T-cell (primary cell): ENCODE results near the genes HECW1 and DBNL.

GRCh38 chr7:39948116-39948959 is 1.7 kb upstream of the CDK13 start:
- PRO-cap, 7 experiments: no peak in any of the 7 experiments

DNA sequence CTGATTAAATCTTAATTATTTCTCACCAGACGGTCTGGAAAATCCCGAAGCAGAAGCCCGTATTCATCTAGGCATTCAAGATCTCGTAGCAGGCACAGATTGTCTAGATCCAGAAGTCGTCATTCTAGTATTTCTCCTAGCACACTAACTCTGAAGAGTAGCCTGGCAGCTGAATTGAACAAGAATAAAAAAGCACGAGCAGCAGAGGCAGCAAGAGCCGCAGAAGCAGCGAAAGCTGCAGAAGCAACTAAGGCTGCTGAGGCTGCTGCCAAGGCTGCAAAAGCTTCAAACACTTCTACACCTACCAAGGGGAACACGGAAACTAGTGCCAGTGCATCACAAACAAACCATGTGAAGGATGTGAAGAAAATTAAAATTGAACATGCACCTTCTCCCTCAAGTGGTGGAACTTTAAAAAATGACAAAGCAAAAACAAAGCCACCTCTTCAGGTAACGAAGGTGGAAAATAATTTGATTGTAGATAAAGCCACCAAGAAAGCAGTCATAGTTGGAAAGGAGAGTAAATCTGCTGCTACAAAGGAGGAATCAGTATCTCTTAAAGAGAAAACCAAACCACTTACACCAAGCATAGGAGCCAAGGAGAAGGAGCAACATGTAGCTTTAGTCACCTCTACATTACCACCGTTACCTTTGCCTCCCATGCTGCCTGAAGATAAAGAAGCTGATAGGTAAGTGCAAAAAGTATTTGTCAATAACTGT is 37.7 kb downstream of the CDK13 start:
- PRO-cap, 7 experiments: no peak in any of the 7 experiments

DNA sequence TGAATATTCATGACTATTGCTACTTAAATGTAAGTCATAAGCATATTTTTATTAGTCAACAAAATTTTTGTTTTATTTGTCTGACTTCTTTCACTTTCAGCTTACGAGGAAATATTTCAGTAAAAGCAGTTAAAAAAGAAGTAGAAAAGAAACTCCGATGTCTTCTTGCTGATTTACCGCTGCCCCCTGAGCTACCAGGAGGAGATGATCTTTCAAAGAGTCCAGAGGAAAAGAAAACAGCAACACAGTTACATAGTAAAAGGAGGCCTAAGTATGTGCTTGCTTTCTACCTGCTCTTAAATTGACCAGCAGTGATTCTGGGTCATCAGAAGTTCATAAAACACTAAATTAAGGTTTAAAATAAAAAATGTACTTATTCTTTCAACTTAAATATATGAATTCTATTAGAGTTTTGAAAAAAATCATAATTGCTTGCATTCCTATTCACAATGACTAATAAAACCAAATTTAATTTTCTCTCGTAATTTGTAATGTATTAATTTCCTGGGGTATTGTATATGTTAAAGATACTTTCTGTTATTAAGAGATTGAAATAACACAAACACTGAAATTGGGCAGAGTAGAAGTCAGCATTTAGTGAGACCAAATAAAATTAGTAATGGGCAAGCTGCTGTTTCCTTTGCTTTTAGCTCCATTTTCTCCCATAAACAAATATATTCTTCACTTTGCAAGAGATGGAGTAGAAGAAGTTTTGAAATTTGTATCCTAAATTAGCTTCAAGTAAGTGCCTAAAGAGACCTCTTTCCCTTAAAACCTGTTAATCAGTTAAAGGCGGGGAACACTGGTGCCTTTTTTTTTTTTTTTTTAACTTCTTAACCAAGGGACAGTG is 47.6 kb downstream of the CDK13 start:
- PRO-cap, 7 experiments: no peak in any of the 7 experiments

GRCh38 chr7:40509116-40509606 is 374.4 kb downstream of the SUGCT start:
- PRO-cap, 7 experiments: no peak in any of the 7 experiments

- PRO-cap, 7 experiments: no peak in any of the 7 experiments
These were observed 13.3 kb downstream of the INHBA start for GRCh38 chr7:41689184-41690436.

GRCh38 chr7:42888559-42889193 is 23.2 kb downstream of the C7orf25 start:
- PRO-cap, 7 experiments: peak in 7 of 7 experiments; most common plus-strand start chr7:42889012 (in 5); most common minus-strand start chr7:42888909 (in 7)

DNA sequence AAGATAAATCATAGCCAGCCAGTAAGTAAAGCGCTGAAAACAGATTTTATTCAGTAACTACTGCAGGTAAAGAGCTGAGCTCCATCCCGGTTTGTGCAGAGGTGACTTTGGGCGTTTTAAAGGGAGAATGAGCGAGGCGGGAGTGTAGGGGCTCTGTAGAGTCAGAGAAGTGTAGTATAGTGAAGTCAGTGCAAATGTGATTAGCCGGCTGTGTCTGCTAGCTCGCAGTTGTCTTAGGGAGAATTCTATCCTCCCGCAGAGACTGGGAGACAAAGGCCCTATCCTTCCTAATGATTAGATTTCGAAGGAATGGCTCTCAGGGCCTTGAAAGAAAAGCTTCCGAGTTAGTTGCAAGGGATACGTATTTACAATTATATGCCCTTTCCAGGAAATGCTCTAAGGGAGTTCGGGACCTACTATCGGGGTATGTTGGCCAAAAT is 615 bp downstream of the MRPL32 start:
- PRO-cap, 7 experiments: no peak in any of the 7 experiments

DNA sequence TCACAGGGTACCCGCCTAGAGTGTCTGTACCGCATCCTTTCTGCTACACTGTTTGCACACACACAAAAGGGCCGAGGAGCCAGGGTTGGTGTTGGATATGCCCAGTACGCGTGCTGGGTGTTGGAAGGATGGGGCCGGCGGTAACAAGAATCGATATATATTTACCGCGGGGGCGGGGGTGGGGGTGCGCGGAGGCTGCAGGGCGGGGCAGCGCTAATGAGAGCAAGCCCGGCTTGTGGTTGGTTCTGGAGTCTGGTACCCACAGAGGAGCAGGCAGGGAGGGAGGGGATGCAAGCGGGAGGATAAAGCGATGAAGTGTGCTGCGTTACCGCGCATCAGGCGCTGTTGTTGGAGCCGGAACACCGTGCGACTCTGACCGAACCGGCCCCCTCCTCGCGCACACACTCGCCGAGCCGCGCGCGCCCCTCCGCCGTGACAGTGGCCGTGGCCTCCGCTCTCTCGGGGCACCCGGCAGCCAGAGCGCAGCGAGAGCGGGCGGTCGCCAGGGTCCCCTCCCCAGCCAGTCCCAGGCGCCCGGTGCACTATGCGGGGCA is at the start of gene HECW1:
Gene HECW1, plus strand, starts transcription at position 333 of the 554 bp plus-strand sequence.
- PRO-cap, 7 experiments: no peak in any of the 7 experiments

- PRO-cap, 7 experiments: no peak in any of the 7 experiments
These were observed 1.3 kb downstream of the HECW1 start for GRCh38 chr7:43113686-43114278.

DNA sequence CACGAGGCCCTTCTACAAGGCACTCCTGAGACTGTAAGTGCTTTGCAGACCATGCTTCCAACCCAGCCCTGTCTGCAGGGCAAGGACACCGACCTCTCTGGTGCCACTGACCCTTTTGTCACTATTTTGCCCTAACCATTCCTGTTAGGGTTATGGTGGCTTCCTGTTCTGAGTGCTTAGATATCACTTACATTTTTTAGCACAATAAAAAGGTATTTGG is 41.8 kb upstream of the STK17A start:
- PRO-cap, 7 experiments: no peak in any of the 7 experiments

- PRO-cap, 7 experiments: no peak in any of the 7 experiments
These were observed 10.4 kb upstream of the STK17A start for GRCh38 chr7:43572306-43573107.

DNA sequence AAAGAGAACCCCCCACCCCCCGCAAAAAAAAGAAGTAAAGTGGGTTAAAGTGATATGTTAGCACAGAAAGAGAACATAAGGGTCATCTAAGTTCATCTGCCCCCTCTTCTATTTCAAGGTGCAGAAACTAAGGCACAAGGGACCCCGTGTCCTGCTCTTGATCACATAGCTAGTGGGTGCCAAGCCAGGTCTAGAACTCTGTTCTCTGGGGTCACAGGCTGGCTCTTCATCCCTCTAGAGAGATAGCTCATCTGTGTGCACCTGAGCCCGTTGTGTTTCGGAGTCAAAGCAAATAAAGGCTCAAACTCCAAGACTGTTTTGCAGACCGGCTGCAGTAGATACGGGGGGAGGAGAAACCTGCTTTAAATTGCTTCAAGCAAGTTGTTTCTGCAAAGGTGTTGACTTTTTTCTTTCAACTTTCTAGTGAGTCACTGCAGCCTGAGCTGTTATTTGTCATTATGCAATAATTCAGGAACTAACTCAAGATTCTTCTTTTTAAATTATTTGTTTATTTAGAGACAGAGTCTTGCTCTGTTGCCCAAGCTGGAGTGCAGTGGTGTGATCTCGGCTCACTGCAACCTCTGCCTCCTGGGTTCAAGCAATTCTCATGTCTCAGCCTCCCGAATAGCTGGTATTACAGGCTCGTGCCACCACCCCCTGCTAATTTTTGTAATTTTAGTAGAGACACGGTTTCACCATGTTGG is 6.4 kb downstream of the BLVRA start:
- PRO-cap, 7 experiments: no peak in any of the 7 experiments

DNA sequence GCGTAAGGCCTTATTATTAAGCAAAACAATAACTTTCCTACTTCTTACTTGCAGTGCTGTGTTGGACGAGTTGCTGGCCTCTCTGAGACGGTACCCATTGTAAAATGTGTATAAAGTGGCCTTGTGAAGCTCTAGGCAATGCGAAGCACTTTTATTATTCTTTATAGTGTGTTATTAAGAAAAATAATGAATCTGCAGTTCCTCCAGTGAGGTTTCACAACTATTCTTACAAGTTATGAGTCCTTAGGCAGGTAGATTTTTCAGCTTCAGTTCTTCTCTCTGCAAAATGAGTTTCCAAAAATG is 519 bp upstream of the URGCP start:
- PRO-cap, 7 experiments: no peak in any of the 7 experiments

GRCh38 chr7:43942536-43943083 is 16.4 kb downstream of the UBE2D4 start:
- PRO-cap, 7 experiments: no peak in any of the 7 experiments

GRCh38 chr7:43990093-43990757 is 7.5 kb upstream of the SPDYE1 start:
- PRO-cap, 7 experiments: no peak in any of the 7 experiments

- PRO-cap, 7 experiments: no peak in any of the 7 experiments
These were observed 5.4 kb upstream of the DBNL start for GRCh38 chr7:44038811-44039709.

DNA sequence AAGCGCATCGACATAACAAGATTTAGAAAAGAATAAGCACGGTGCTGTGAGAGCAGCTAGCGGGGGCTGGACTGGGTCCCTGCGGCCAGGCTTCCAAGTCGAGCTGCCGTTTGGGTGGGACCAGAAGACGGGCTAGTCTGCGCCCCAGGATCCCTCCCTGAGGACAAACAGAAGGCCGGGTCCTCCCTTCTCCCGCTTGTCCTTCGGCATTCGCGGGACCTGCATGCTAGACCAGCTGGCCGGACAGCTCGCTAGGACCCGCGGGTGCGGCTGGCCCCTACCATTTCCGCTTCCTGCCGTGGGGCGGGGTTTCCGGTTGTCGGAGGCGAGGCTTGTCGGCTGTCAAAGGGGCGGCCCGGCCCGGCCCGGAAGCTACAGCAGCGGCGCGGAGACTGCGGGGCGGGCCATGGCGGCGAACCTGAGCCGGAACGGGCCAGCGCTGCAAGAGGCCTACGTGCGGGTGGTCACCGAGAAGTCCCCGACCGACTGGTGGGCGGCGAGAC is at the start of gene DBNL:
Gene DBNL, plus strand, starts transcription at position 371 of the 503 bp plus-strand sequence.
- PRO-cap, 7 experiments: peak in 7 of 7 experiments; most common plus-strand start position 375 of the sequence (in 6); most common minus-strand start position 300 of the sequence (in 4)

- PRO-cap, 7 experiments: peak in 4 of 7 experiments; most common plus-strand start chr7:44146378 (in 2); most common minus-strand start chr7:44146141 (in 3)
These were observed 4.9 kb upstream of the MYL7 start for GRCh38 chr7:44145846-44146580.

GRCh38 chr7:44258918-44260055 is 58.5 kb downstream of the YKT6 start:
- PRO-cap, 7 experiments: no peak in any of the 7 experiments

GRCh38 chr7:44398326-44399209 is 73.2 kb upstream of the CAMK2B start:
- PRO-cap, 7 experiments: no peak in any of the 7 experiments